ENCODE data around the genes COL6A1 and PCNT.

DNA sequence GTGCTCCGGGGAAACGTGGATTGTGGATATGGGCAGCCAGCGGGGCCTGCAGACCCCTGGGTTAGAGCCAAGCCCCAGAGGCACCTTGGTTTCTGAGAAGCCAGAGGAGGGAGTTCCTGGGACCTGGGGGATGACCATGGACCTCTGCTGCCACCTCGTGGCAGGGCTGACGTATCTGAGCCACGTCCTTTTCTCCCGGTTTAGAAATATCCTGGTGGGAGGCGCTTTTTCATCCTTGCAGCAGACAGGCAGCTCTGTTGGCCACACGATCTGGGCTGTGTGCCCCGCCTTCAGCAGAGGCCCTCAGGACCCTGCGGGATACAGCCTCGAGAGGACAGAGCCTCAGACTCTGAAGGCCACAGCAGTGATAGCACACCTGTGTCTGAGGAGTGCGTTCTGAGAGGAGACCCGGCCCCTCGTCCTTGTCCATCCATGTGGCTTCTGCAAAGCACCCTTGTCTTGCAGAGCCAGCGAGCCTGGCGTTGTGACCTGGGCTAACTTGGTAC, 160.9 kb upstream of the COL6A1 start:
- PRO-cap = no peak

GRCh38 chr21:45895894-45896522, 85.6 kb upstream of the COL6A1 start:
- PRO-cap = no peak

DNA sequence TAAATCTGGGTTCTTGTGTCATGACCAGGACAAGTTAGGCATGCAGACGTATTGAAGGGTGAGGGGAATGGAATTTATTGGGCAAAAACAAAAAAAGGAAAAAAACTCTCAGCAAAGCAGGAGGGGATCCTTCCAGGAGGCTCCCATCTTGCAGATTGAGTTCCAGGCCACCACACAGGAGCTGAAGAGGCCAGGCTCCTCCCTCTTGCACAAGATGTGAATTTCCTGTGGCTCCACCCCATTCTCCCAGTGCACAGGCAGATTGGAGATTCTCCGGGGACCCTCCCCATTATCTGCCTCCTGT, 19.1 kb upstream of the COL6A1 start:
- PRO-cap = no peak

DNA sequence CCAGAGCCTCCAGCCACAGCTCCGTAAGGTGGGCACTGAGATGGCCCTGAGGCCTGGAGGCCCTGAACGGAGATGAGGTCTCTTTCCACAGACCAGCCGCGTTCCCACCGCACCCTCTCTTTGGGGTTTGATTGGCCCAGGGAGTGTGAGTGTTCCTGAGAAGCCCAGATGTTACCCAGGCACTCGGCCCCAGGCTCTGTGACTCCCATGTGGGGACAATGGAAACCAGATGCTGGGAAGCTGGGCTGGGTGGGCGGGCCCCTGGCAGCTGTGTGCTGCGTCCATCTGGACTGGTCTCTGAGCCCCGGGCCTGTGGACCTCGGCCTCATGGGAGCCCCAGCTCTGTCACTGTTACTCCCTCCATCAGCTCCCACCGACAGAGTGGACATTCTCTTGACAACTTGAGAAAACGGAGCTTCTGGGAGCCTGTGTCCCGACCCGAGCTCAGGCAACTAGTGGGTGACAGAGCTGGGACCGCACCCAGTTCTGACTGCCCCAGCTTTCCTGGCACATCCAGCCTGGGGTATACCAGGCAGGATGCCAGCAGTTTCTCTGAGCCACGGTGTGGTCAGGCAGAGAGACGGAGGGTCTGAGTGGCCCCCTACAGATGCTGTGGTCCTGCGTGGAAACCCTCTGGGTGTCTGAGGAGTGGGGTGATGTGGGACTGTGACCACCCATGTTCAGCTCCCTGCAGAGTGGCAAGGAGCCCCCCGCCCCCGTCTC, 9.8 kb upstream of the COL6A1 start:
- PRO-cap = no peak

- PRO-cap = bidirectional peak, plus-strand start at chr21:45981770, minus-strand start at chr21:45981527
These were observed at the start of gene COL6A1 for GRCh38 chr21:45981637-45982005. TSS of gene COL6A1 (plus strand) at chr21:45981770.

DNA sequence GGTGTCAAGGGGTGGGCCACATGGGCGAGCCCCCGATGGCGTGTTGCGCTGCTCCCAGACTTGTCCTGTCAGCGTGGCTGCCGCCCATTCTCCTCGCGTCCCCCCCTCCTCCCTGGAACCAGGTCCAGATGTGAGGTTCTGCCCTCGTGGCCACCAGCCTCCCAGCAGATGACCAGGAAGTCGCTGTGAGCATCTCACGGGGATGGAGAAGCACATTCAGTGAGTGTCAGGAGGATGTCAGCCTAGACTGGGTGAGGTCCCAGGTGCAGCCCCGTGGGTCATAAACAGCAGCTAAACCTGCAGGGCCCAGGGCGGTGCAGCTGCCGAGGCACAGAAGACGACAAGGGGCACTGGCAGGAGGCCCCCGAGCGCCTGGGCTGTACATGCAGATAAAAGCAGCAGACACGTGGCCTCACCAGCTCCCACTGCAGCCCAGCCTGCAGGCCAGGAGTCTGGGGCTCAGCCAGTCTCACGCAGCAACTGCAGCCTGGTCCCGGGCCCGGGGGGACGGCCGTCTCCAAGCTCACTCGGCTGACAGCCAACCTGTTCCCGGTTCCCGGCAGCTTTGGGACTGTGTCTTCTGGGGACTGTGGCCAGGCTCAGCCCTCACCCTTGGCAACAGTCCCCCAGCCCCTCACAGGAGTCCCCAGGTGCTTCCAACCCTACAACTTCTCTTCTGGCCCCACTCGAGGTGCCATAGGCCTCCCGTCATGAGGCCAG, 17.5 kb upstream of the COL6A2 start:
- PRO-cap = no peak

- PRO-cap = no peak
These were observed 1.8 kb downstream of the COL6A2 start for GRCh38 chr21:46099552-46100267.

DNA sequence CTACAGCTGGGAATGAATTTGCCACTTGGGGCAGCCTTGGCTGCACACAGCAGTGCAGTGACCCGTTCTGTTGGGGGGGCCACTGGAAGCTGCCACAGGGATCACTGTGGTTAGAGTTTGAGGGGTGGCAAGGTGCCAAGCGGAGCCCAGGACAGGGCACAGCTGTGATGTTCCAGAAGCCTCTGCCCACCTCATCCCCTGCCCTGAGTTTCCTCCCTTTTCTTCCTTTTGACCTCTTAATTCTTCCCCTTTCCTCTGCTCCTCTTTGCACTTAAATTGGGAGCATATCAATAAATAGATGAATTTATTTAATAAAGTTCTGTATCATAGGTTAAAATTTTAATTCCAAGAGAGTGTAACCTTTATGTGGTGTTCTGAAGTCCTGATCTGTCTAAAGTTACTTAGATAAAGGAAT, 17.2 kb downstream of the COL6A2 start:
- PRO-cap = unidirectional peak, plus-strand start at position 116 of the sequence

DNA sequence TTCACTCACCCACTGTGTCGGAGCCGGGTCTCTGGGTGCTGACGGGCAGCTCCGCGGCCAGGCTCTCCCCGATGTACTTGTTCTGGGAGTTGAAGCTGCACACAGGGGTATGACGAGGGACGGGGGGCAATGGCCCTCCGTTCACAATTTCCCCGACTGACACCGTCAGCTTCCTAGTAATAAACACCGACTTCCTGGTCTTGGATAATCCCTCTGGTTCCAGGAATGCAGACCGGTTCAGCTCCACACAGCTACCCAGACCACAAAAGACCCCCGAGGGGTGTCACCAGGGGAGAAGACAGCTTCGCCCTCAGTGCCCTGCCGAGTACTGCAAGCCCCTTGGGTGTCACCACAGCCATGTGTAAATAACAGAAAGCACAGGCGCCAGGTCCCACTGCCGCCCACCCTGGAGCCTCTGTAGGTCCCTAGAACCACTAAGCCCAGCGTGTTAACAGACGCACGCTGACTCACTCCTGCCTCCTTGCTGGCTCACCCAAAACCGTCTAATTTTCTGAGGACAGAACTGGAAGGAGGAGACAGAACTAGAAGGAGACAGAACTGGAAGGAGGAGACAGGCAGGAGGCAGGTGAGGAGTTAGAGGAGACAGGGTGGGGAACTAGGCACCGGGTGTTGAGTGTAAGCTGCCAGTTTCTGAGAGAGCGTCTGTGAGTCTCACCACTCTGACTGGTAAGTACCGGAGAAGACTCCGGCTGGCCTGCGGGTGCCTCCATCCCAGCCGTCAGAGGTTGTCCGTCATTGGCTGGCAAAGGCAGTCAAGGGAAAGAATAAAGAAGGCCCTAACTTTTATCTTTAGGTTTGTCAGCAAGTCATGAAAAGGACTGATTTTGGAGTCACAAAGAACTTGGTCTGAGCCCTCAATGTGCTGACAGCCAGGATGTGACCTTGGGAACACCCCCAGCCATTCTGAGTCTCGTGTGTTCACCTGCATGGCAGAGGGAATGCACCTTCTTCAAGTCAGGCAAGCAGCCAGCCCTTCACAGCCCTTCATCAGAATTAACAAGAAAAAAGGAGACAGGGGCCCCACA, 19.2 kb downstream of the MCM3AP start:
- PRO-cap = no peak

GRCh38 chr21:46317856-46318621, 5.6 kb downstream of the C21orf58 start:
- PRO-cap = no peak

DNA sequence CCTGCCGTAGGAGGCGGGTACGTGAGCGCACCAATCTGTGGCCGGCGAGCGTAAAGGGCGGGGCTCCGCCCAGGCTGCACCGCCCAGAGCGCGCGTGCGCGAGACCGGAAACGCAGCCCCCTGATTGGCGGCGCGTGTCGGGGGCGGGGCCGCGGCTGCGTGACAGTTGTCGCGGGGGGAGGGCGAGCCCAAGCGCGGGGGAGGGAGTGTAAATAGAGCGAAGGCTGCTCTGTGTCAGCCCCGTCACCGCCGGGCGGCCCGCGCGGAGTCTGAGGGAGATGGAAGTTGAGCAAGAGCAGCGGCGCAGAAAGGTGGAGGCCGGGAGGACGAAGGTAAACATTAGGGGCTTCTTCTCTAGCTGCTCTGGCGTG, at the start of gene PCNT:
TSS of gene PCNT (plus strand) at position 206 of the 371 bp plus-strand sequence.
- PRO-cap = bidirectional peak, plus-strand start at position 195 of the sequence, minus-strand start outside the sequence

DNA sequence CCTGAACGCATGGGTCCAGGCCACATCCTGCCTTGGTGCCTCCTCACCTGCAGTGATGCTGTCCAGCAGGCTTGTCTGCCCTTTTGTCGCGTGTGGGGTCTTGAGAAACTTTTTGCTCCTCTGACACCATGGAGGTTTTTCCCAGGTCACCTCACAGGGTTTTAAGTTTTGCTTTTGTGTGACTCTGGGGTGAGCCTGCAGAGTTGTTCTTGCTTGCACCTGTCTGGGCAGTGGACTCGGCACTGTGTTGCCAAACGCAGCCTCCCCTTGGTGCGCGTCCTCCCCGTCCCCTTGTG, 62.6 kb downstream of the PCNT start:
- PRO-cap = no peak

- PRO-cap = no peak
These were observed 21.8 kb downstream of the DIP2A start for GRCh38 chr21:46480159-46481175.

- PRO-cap = no peak
These were observed 64.7 kb downstream of the S100B start for GRCh38 chr21:46540151-46540558.

DNA sequence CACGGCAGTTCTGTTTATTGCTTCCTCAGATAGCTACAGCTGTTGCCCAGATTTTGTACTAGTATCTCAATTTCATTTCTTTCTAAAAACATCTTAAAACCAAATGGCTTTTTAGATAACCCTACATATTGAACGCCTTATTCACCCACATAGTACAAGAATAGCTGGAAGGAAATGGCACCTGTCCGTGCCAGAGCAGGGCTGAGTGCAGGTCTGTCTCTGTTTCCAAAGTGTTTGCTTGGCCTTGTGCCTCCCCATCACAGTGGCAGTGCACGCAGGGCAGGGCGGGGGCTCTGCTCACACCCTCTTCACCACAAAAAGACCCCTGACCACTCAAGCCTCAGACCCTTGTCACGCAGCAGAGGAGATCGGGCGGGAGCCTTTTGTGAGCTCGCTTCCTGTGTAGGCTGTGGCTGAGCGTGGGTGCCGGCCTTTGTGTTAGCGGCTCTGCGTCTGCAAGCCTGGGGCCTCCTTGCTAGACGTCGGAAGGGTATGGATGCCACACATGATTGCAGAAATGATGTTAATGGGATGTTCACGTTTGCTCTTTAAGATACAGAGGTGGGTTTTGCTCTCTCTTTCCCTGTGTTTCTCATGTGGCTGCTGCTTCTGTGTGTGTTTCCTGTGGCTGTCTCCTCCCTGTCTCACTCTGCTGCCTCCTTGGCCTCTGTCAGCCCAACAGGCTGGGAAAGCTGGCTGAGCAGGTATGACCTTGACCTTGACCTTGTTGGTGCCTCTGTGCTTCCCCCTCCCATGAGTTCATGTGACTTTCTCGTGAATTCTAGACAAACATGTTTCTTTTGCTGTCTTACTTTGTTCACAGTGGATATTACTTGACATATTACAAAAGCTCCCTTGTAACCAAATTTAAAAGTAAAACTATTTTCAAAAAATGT, 45.5 kb downstream of the S100B start:
- PRO-cap = no peak

GRCh38 chr21:46699184-46699530, 63.7 kb downstream of the PRMT2 start:
- PRO-cap = no peak